HT1080 (cell line): ENCODE results near the genes TBCA and HOMER1.

DNA sequence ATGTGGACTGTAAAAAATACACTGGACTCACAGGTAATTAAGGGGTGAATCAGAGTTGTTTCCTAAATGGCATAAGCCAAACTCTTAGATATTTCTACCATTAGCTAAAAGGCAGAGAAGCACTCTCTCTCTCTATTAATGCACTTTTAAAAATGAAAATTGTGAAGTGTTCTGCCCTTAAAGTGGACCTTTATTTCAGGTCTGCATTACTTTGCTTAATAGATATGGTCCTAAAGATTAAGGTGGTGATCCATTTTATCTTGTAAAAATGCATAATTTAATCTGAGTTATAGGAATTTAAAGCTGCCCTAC lies 1.2 kb downstream of the ZBED3 start:
RAMPAGE:
- cytosol, long total RNA, result no peak
- long total RNA, result no peak
- nucleus, long total RNA, result no peak

RAMPAGE:
- cytosol, long total RNA, result no peak
- long total RNA, result no peak
- nucleus, long total RNA, result no peak
These were observed 25.5 kb downstream of the PDE8B start for GRCh38 chr5:77235783-77236548.

RAMPAGE:
- cytosol, long total RNA, result no peak
- long total RNA, result no peak
- nucleus, long total RNA, result no peak
These were observed 48.2 kb downstream of the OTP start for GRCh38 chr5:77590373-77590731.

DNA sequence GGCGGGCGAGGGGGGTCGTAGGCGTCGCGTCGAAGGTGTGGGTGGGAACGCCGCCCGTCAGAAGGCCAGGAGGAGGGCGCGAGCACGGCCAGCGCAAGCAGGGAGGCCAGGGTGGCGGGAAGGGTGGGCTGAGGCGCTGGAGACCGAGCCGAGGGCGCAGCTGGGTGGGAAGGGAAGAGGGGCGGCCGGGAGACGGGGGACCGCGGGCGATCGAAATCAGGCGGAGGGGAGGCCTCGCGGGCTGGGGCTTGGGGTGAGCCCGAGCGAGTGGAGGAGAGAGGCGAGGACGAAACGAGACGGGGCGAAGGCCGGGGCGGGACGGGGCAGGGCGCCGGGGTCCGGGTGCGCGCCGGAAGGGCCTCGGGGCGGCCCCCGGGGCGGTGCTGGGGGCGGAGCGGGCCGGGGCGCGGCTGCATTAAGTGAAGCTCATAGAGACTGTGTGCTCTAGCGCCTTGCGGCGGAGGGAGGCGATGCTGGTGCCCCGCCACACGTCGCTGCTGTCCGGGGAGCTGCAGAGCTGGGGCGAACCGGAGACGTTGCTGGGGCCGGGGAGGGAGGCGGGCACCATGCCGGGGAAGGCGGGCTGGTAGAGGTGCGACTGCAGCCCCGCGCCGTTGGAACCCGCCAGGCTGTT lies 8.5 kb downstream of the OTP start:
RAMPAGE:
- cytosol, long total RNA, result no peak
- long total RNA, result no peak
- nucleus, long total RNA, result no peak

DNA sequence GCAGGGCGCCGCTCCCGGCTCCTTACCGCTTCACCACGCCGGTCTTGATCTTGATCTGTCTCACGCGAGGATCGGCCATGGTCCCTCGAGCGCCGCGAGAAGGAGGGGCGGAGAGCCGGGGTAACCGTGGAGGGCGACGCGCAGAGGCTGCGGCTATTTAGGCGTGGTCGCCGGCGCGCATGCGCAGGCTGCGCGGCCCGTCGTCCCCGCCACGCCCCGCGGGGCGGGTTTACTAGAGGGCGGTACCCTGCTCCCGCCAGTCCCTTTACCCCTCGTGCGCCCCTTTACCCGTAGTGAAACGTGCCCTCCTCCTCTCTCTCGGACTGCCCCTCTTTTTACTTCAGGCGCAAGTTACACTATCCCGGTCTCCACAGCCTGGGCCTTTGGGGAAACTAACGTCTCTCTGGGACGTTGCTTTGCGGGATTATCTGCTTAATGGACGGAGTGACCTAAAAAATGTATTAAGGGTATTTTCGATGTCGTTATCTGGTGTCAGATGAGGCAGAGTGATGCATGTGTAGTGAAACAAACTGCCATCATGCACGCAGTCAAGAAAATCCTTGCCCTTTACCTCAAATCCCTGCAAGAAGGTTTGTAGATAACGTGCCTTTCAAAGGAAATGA lies at the start of gene TBCA:
Gene TBCA (minus strand): TSS at position 161 of the 623 bp plus-strand sequence.
RAMPAGE:
- cytosol, long total RNA, result start-site peak on the minus strand centred at position 131 of the sequence, 89 bp wide, 10,891 and 13,849 reads in 2 replicates
- long total RNA, result start-site peak on the minus strand centred at position 118 of the sequence, 64 bp wide, 2,838 reads
- nucleus, long total RNA, result start-site peak on the minus strand centred at position 127 of the sequence, 80 bp wide, 1,201 and 178 reads in 2 replicates

DNA sequence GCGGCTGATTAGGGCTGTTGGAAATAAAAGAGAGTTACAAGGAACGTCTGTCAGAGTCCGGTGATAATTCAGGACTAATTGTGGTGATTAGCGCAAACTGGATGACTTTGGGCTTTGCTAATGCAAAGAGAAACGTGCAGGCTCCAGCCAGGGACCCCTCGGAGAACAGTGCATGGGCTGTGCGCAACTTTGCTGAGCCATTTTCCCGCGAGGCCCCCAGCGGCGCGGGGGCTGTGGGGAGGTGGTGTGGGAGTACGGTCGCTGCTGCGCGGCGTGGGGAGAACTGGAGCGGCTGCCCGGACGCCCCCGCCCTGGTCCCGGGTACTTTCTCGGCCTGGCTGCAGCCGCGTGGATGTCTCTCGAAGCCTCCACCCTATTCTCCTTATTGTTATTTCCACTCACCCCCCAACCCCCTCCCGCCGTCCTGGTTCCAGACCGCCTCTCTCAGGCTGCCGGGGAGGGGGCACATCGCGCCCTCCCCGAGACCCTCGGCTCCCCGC lies 68.4 kb upstream of the TBCA start:
RAMPAGE:
- cytosol, long total RNA, result no peak
- long total RNA, result no peak
- nucleus, long total RNA, result no peak

DNA sequence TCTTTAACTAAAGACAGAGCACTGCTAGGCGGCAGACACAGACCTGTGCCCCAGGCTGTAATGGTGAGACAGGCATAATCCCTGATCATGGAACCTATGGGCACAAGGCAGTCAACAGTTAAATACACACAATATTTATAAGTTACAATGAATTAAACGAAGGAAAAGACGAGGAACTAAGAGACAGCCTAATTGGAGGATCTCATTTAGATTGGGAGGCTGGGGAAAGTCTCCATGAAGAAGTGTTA lies 107.5 kb upstream of the TBCA start:
RAMPAGE:
- cytosol, long total RNA, result no peak
- long total RNA, result no peak
- nucleus, long total RNA, result no peak

RAMPAGE:
- cytosol, long total RNA, result no peak
- long total RNA, result no peak
- nucleus, long total RNA, result no peak
These were observed 27.3 kb downstream of the SCAMP1 start for GRCh38 chr5:78387664-78388244.

DNA sequence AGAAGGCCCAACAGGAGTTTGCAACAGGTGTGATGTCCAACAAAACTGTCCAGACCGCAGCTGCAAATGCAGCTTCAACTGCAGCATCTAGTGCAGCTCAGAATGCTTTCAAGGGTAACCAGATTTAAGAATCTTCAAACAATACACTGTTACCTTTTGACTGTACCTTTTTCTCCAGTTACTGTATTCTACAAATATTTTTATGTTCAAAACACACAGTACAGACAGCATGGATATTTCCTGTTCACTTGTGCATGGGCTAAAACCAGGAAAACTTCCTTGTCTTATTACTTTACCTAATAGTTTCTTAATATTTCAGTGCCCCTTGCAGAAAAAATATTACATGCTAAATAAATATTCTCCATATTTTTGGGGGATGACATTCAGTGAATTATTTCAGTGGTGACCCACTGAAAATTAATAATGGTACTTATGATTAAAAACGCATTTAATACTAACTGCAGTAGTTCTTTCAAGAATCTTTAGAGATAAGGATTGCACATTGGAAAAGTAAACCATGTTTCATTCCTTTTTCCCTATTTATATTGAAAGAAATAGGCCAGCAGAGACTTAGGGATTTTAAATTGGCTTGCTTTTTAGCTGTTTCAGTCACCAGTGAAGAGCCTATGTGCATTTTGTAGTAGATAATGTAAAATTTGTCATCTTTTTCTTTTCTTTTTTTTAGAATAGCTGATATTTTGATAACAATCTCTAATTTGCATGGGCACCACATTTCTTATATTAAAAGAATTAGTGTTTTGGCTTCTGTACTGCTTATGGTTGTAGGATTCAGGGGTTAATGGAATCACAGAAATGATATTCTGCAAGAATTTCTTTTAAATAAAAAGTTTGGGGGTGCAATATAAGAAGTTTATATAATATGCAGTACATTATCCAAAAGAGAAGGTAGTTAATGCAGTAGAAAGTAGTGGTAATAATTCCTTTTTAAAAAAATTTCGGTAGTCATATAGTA lies 115.4 kb downstream of the SCAMP1 start:
RAMPAGE:
- cytosol, long total RNA, result no peak
- long total RNA, result no peak
- nucleus, long total RNA, result no peak

RAMPAGE:
- cytosol, long total RNA, result no peak
- long total RNA, result no peak
- nucleus, long total RNA, result no peak
These were observed 123.3 kb downstream of the SCAMP1 start for GRCh38 chr5:78483511-78484334.

RAMPAGE:
- cytosol, long total RNA, result no peak
- long total RNA, result no peak
- nucleus, long total RNA, result no peak
These were observed 8.9 kb downstream of the LHFPL2 start for GRCh38 chr5:78639653-78640158.

DNA sequence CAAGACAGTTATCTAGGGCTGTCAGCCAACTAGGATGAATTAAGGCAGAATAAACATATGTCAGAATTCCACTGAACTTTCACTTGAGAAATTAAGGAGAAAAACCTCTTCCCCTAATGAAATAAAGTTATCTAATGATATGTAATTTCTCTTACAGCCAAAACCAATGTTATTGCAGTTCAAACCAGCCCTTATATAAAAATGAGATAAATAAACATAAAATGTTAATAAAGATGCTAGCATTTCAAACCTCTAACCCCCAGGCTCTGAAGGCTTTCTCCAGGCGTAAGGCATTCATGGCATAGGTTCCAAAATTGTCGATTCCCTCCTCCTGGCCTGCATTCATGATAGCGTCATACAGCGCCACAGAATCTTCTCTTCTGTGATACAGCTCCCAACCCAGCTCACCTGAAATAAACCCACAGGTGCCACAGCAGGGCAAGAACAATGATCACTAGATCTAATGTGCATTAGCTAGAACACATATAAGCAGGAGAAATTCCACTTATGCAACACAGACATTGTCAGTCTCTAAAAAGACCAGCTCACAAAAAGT lies 41.1 kb upstream of the ARSB start:
RAMPAGE:
- cytosol, long total RNA, result no peak
- long total RNA, result no peak
- nucleus, long total RNA, result no peak

GRCh38 chr5:79325761-79326308 lies 89.9 kb downstream of the JMY start:
RAMPAGE:
- cytosol, long total RNA, result no peak
- long total RNA, result no peak
- nucleus, long total RNA, result no peak

GRCh38 chr5:79513851-79514377 lies at the start of gene HOMER1:
HOMER1 (minus strand) TSS chr5:79514134.
RAMPAGE:
- cytosol, long total RNA, result no peak
- long total RNA, result no peak
- nucleus, long total RNA, result no peak

DNA sequence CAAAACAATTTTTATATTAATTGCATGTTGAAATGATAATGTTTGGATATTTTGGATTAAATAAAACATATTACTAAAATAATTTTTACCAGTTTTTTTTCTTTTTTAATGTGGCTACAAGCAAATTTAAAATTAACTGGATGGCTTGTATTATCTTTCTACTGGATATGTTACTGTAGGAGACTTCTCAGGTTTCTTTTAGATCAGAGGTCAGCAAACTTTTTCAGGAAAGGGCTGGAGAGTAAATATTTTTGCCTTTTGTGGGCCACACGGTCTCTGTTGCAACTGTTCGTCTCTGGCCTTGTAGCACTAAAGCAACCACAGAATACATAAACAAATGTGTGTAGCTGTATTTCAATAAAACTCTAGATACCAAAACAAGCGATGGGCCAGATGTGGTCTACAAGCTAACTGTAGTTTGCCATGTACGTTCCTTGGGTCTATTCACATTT lies 32.7 kb upstream of the HOMER1 start:
RAMPAGE:
- cytosol, long total RNA, result no peak
- long total RNA, result no peak
- nucleus, long total RNA, result no peak

GRCh38 chr5:79627704-79628646 lies 15.7 kb downstream of the TENT2 start:
RAMPAGE:
- cytosol, long total RNA, result no peak
- long total RNA, result no peak
- nucleus, long total RNA, result no peak

DNA sequence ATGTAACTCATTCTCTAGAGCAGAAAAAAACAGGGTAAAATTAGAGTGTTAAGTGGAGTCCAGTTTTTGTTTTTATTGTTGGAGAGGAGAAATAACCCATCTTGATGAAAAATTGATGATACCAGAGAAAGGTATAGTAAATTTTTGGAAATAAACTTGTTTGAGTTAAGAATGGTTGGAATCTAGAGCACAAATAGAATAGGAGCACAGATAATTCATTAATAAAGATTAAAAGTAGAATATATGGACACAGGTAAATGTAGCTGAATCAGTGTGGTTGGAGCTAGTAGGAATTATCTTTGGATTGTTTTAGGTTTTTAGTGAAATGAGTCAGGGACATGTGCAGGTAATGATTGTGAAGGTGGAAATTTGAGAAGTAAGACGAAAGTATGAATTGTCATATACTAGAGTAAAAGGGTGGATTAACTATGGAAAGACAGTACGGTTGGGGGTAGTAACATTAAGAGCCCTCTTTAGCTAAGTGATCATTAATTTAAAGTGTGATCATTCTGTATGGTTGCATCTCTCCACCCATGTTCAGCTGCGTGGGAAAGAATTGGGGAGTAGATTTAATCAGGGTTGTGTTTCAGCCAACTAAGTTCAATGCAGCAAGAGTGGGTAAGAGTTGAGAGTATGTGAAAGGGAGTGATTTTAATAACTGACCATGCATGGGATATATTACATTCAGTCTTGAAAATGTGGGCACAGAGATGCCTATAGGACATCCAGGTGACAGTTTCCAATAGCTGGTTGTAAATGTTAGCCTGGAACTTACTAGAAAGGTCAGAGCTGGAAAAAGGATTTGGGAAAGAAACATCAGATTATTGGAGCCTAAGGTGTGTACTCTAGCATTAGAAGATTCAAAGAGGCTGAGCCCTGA lies 14.3 kb upstream of the CMYA5 start:
RAMPAGE:
- cytosol, long total RNA, result no peak
- long total RNA, result no peak
- nucleus, long total RNA, result no peak

RAMPAGE:
- cytosol, long total RNA, result no peak
- long total RNA, result no peak
- nucleus, long total RNA, result no peak
These were observed 20.6 kb downstream of the THBS4 start for GRCh38 chr5:80055615-80056323.

RAMPAGE:
- cytosol, long total RNA, result no peak
- long total RNA, result no peak
- nucleus, long total RNA, result no peak
These were observed 32.7 kb downstream of the THBS4 start for GRCh38 chr5:80067714-80068315.

RAMPAGE:
- cytosol, long total RNA, result no peak
- long total RNA, result no peak
- nucleus, long total RNA, result no peak
These were observed 105.9 kb downstream of the SERINC5 start for GRCh38 chr5:80149925-80150449.